ENCODE measurements around the genes GOLIM4 and LRRC34.

- RRBS, 2 experiments: no CpG with 5 or more reads among the region's 1 CpG
Measured at GRCh38 chr3:167669822-167670269, 16.1 kb upstream of the WDR49 start.

- RRBS, 2 experiments: no CpG with 5 or more reads among the region's 2 CpGs
Measured at GRCh38 chr3:167750163-167750639, 14.7 kb downstream of the SERPINI1 start.

- RRBS, 2 experiments: no CpG with 5 or more reads among the region's 2 CpGs
Measured at GRCh38 chr3:167864735-167865133, 129.2 kb downstream of the SERPINI1 start.

GRCh38 chr3:168032401-168033030 is 63.2 kb downstream of the GOLIM4 start:
- RRBS, 2 experiments: no CpG with 5 or more reads among the region's 10 CpGs

GRCh38 chr3:168051640-168051851 is 44.2 kb downstream of the GOLIM4 start:
- RRBS, 2 experiments: no CpG with 5 or more reads among the region's 5 CpGs

DNA sequence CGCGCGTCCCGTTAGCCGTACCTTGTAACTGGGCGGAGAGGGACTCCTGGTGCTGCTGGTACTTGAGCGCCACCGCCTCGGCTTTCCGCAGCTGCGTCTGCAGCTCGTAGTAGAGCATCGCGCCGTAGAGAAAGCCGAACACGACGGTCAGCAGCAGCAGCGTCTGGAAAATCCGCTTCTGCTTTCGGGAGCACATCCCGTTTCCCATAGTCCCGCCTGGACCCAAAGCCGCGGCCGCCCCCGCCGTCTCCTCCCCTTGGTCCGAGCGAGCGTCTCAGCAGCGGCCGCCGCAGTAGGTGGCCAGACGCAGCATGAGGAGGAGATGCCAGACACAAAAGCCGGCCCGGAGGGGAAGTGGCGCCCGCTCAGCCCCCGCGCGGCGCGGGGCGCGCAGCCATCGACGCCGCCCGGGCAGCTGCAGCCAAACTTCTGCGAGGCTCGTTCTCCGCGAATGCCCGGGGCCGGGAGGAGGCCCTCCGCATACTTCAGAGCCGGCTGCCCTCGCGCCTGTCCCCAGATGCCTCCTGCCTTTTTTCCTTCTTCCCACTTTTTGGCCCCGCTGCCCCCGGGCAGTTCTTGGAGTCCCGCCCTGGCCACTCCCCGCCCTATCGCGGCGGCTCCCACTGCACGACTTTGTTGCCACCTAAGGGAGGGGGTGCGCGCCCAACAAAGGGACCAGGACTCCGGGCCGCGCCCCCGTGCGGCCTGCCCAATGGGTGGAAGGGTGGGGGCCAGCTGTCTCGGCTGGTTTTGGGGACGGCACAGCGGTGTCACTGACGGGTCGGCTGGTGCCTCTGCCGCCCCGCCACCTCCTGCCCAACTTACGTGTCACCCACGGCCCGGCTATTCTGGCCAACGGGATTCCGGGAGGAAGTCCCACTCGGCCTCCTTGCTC is at the start of gene GOLIM4:
Gene GOLIM4, minus strand, starts transcription at position 847 of the 895 bp plus-strand sequence.
- RRBS, 2 experiments: 1 to 5% methylated on average over 26 to 30 of the region's 88 CpGs

DNA sequence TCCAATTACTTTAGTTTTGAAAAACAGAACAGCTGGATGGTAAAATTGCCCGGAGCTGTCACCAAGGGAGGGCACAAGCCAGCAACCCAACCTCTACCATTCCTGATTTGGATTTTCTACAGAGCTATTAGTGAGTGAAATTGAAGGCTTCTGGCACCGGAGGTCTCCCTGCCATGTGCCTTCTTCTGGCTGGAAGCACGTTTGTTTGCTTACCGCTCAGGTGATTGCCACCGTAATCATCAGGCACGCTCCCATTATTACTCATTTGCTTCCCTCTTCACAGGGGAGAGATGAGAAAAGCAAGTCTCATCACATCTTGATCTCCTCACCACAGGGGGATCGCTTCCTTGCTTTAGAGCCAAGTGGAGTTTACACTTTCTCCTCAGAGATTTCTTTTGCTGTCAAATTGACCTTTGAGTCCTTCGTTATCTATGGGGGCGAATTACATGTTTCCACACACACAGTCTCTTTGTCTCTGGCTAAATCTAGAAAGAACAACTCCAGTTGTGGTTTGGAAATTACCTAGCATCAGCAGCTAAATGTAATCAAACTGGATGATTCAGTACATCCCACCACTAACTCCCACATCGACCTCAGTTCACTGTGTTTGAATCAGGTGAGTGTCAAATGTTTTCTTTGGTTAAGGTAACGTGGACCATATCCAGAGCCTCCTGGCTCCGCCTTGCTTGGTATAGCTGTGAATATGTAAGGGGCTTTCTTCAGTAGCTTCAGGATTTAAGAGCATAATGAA is 421.8 kb upstream of the GOLIM4 start:
- RRBS, 2 experiments: 13 to 15% methylated on average over 2 of the region's 12 CpGs

- RRBS, 2 experiments: no CpG with 5 or more reads among the region's 4 CpGs
Measured at GRCh38 chr3:169112056-169112506, 551.4 kb downstream of the MECOM start.

DNA sequence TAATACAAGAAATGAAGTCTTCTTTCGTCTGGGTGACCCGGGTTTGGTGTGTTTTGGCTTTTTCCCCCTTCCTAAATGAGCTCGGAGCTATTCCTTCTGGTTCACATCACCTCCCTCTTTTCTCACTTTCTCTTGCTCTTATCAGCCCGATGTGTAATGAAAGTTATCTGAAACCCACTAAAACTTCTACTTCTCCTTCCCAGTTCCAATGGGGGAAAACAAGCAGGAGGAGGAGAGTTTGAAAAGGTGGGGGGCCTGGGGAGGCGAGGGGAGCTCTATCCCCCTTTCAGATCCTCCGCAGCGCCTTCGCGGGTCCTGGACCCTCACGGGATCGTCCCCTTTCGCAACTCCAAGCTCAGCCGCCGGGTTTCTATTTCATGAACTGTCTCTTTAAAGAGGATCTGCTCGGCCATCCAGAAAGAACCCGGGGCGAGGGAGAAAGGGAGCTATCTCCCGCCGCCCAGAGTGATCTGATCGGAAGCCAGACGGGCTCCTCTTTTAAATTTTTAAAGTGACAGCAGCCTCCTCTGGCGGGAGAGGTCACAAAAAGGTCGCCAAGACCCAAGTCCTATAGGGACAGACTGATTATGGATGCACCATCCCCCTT is 516.4 kb downstream of the MECOM start:
- RRBS, 2 experiments: 2 to 40% methylated on average over 2 to 3 of the region's 23 CpGs

GRCh38 chr3:169227718-169228323 is 435.7 kb downstream of the MECOM start:
- RRBS, 2 experiments: no CpG with 5 or more reads among the region's 6 CpGs

GRCh38 chr3:169421468-169422094 is 241.9 kb downstream of the MECOM start:
- RRBS, 2 experiments: no CpG with 5 or more reads among the region's 5 CpGs

DNA sequence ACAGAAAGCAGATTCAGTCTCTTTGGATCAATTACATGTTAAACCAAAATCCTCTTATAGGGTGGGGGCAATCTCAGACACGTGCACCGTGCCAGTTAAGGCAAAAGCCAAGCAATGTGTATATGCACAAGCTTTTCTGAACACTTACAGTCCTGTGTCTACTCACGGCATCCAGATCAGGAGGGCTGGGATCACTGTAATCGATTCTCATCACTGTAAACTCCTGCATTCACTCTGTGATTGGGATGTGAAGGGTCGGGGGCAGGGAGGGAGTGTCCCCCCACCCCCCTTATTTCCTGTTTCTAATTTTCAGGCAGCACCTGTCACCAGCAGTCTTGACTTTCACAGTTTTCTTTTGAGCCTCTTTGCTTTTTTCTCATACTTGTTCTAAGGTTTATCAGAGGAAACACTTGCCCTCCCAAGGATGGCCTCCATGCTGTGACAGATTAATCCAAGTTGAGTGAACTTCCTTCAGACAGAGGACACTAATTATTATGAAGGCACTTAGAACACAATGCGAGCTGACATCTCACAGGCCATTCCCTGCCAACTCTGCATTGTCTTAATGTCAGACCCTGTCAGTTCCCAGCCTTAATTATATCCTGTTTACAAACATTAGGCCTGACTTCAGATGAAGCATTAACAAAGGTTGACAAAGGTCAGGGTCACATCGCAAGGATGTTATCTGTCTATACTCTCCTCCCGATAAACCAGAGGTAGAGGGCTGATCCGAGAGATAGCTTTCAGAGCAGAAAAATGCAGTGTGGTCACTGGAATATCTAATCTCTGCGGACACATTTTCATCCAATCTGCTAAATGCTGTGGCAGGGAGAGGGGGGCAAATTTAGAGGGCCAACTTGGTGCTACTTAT is 153.3 kb downstream of the MECOM start:
- RRBS, 2 experiments: no CpG with 5 or more reads among the region's 10 CpGs

- RRBS, 2 experiments: no CpG with 5 or more reads among the region's 2 CpGs
Measured at GRCh38 chr3:169539927-169540821, 123.3 kb downstream of the MECOM start.

GRCh38 chr3:169591270-169591751 is 72.2 kb downstream of the MECOM start:
- RRBS, 2 experiments: no CpG with 5 or more reads among the region's 6 CpGs

GRCh38 chr3:169812830-169813151 is at the start of gene LRRC34:
Gene LRRC34 (minus strand): TSS chr3:169812904.
- RRBS, 2 experiments: no CpG with 5 or more reads among the region's 12 CpGs

DNA sequence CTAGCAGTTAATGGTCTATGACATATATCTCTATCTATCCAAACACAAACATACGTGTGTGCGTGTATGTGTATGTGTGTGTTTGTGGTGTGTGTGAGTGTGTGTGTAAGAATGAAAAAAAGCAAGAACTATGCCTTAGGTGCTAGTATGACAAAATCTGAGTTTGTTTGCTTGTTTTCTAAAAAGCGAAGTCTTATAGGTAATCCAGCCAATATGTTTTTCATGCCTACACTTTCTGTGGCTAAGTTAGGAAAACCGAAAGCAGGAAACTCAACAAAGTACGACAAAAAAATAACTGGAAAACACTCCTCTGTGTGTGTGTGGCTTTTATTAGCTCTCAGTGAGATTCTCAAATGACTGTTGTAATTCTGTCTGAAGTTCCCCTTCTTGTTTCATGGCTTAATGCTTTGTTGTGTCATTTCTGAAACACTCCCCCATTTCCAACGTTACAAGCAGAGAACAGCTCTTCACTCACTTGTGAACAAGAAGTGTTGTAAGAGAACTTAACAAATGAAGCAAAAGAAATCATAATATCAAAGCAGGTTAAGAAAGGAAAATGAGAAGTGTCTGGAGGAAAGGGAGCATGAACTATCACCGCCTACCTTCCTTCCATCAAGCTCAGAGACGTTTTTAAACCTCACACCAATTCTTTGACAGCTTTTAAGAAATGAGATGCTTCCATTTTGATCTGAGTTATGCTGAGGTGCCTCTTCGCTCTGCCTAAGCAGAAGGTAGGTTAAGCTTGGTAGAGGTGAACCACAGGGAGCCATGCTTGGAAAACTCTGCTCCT is 12.5 kb upstream of the SEC62 start:
- RRBS, 2 experiments: no CpG with 5 or more reads among the region's 9 CpGs

DNA sequence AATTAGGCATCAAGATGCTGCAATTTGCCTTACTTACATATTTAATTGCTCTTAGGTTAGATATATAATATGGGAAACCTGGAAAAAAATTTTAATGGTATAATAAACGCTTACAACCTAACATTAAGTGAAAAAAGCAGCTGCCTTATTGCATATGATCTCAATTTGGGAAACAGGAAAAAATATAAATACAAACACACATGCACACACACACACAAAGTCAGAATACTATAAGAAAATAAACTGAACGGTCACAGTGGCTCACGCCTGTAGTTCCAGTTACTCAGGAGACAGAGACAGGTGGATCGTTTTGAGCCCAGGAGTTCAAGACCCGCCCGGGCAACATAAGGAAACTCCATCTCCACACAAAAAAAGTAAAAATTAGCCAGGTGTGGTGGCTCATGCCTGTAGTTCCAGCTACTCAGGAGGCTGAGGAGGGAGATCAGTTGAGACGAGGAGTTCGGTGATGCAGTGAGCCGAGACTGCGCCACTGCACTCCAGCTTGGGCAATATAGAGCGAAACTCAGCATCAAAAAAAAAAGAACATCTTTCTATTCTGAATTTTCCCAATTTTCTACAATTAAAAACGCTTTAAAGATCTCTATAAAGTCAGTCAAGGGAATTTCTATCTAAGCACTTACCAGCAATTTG is 1.1 kb upstream of the SEC62 start:
- RRBS, 2 experiments: no CpG with 5 or more reads among the region's 12 CpGs

DNA sequence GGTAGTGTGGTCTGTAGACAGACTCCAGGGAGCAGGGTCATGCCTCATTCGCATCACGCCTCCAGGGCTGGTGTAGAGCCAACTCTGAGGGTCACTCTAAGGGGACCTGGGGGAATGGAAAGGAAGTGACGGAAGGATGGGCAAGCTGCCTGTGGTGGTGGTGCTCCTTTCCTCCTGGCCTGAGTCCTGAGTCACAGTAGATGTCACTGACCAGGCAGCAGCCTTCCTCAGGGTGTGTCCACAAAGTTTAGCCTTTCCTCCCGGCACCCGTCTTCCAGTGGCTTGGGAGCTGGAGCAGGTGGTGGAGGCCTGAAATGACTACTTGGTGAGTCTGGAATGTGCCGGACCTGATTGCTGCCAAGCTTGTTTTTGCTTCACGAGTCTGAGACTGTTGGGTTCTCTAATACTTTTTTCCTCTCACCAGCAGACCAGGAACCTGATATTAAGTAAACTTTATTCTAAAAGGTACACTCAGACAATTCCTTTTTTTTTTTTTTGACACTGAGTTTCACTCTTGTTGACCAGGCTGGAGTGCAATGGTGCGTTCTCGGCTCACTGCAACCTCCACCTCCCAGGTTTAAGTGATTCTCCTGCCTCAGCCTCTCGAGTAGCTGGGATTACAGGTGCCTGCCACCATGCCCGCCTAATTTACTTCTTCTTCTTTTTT is 11.9 kb downstream of the GPR160 start:
- RRBS, 2 experiments: 59 to 68% methylated on average over 3 of the region's 11 CpGs

GRCh38 chr3:170180320-170180613 is 1.3 kb downstream of the PHC3 start:
- RRBS, 2 experiments: no CpG with 5 or more reads among the region's 4 CpGs

Data from Panc1 (cell line).